Osteoblast (primary cell): ENCODE measurements around a stretch of chr11.

DNA sequence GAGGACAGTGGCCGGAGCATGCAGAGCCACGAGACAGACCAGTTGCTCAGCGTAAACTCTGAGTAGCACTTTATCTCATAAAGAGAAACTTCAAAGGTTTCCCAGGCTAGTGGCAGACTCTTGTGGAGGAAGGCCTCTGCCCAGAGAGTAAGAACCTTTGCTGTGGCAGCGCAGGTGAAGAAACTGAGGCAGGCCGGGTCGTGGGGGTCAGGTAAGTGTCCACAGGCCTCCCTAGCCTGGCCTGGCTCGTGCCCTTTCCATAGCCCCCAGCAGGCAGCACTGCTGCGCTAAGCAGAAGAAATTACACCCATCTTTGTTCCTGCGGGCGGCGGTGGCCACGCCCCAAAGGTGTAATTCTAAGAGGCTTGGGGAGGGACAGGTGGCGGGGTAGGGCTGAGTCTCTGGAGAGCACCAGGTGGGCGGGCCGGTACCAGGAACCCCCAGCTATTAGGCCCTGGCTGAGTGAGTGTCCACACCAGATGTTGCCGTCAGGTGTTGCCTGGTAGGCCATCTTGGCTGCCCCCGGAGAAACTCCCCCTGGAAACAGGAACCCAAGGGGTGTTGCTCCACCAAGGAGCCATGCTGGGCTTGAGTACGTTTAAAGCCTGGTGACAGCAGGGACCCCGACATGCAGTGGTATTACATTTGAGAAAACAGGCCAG, 12.2 kb upstream of the ARAP1 start:
- CAGE, long polyA plus RNA, result no peak
- RRBS, result 68% methylated on average over 2 of the region's 19 CpGs

DNA sequence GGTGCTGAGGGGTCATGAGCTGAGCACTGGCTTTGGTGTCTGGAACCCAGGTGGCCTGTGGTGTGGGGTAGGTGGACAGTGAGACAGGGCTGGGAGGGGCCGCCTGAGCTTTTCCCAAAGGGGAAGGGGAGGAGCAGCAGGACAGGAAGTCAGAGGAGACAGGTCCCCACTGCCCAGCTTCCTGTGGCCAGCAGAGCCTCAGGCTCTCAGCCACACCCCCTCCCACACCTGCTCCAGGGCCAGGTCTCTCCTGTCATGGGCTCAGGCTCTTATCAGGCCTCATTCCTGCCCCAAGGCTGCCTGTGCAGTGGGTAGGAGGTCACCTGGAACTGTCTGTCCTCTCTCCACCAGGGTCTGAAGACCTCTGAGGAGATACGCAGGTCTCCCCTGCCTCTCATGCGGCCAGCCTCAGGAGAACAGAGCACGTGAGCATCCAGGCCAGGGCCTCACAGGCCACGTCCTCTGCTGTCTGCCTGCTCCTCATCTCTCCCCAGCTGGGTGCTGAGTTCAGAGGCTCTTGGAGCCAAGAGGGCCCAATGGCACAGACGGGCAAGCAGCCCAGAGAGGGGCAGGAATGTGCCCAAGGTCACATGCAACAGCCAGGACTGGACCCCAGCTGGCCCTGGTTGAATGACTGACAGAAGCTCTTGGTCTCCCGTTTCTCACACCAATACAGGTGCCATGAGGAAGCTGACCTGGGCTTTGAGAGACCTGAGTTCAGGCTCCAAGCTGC, 16.9 kb downstream of the STARD10 start:
- CAGE, long polyA plus RNA, result no peak
- RRBS, result no CpG with 5 or more reads among the region's 7 CpGs

GRCh38 chr11:72912952-72913626, 98.9 kb downstream of the ATG16L2 start:
- CAGE, long polyA plus RNA, result no peak
- RRBS, result no CpG with 5 or more reads among the region's 7 CpGs

GRCh38 chr11:73013668-73014622, 128.2 kb downstream of the FCHSD2 start:
- CAGE, long polyA plus RNA, result no peak
- RRBS, result no CpG with 5 or more reads among the region's 4 CpGs

GRCh38 chr11:73028434-73029105, 113.5 kb downstream of the FCHSD2 start:
- CAGE, long polyA plus RNA, result no peak
- RRBS, result no CpG with 5 or more reads among the region's 5 CpGs

DNA sequence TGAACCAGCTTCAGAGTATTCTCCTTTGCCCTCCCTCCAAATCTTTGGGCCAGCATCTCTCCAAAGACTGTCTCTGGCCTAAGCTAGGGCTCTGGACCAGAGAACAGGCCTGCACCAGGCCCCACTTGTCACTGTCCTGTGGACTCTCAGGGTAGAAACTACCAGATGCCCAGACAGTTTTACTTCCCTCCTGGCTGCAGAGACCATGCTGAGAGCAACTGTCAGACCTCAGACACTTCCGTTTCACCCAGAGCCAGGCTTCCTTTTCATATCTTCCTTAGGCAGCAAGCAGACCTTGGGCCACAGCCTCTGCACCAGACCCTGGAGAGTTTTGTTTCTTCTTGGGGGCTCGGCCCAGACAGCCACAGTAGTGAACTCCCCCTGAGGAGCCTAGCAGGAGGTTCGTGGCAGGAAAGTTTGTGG, 12.0 kb upstream of the FCHSD2 start:
- CAGE, long polyA plus RNA, result no peak
- RRBS, result no CpG with 5 or more reads among the region's 3 CpGs

- CAGE, long polyA plus RNA, result no peak
- RRBS, result no CpG with 5 or more reads among the region's 8 CpGs
Measured at GRCh38 chr11:73283226-73283952, 11.3 kb downstream of the P2RY6 start.

DNA sequence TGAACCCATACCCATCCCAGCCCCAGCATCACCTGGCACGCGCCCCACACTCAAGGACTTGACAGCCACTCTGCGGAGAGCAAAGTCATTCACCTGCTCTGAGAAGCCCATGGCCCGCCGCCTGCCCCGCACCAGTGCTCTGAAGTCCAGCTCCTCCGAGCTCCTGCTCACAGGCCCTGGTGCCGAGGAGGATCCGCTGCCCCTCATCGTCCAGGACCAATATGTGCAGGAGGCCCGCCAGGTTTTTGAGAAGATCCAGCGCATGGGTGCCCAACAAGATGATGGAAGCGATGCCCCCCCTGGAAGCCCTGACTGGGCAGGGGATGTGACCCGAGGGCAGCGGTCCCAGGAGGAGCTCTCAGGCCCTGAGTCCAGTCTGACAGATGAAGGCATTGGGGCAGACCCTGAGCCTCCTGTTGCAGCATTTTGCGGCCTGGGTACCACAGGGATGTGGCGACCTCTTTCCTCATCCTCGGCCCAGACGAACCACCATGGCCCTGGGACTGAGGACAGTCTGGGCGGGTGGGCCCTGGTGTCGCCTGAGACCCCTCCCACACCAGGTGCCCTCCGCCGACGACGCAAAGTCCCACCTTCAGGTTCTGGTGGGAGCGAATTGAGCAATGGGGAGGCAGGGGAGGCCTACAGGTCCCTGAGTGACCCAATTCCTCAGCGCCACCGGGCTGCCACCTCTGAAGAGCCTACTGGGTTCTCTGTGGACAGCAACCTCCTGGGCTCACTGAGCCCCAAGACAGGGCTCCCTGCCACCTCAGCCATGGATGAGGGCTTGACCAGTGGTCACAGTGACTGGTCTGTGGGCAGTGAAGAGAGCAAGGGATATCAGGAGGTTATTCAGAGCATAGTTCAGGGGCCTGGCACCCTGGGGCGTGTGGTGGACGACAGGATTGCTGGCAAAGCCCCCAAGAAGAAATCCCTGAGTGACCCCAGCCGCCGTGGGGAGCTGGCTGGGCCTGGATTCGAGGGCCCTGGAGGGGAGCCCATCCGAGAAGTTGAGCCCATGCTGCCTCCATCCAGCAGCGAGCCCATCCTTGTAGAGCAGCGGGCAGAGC, 2.4 kb downstream of the ARHGEF17 start:
- CAGE, long polyA plus RNA, result no peak
- RRBS, result no CpG with 5 or more reads among the region's 36 CpGs

GRCh38 chr11:73313508-73314377, 5.7 kb downstream of the ARHGEF17 start:
- CAGE, long polyA plus RNA, result no peak
- RRBS, result no CpG with 5 or more reads among the region's 8 CpGs

- CAGE, long polyA plus RNA, result no peak
- RRBS, result no CpG with 5 or more reads among the region's 7 CpGs
Measured at GRCh38 chr11:73399007-73399776, 23.0 kb downstream of the RELT start.

GRCh38 chr11:73400252-73401254, 24.4 kb downstream of the RELT start:
- CAGE, long polyA plus RNA, result no peak
- RRBS, result no CpG with 5 or more reads among the region's 10 CpGs

DNA sequence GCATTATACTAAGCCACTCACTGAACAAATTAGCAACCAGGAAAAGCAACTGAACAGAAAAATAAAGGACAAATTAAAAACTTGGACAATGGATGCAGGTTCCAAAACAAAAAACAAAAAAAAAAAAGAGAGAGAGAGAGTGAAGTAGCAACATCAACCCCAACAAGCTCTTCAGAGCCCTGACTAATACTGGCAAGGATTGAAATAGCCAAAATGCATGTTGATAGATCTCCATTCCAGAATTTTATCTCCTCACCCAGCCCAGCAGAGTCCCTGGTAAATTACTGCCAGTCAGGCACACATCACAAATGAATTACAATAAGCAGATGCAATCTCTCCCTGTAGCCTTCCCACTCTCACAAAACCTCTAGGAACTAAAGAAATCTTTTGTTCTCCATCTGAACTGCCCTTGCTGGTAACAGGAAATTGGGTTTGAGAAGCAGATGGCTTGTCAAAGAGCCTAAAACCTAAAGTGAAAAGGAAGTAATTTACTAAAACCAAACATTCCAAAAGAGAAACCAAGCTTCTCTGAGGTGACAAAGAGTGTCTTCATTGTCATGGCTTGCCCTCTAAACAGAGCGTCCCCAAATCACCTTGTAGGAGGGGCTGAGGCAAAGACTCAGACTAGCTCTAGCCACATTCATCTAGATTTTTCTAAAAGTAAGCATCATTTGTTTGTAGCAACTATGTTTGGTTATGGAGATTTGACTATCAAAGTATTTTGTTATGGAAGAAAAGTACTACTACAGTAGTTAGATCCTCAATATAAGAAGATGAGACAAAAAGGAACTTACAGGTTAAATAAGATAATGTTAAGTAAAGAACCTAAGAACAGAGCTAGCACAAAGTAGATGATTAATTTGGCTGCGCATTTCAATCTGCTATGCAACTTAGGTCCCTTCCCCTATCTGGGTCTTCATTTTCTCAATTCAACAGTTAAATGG, 59.4 kb downstream of the FAM168A start:
- CAGE, long polyA plus RNA, result no peak
- RRBS, result no CpG with 5 or more reads among the region's 2 CpGs

GRCh38 chr11:73595588-73596099, 2.3 kb downstream of the FAM168A start:
- CAGE, long polyA plus RNA, result no peak
- RRBS, result no CpG with 5 or more reads among the region's 6 CpGs

GRCh38 chr11:73875511-73876239, 971 bp downstream of the COA4 start:
- CAGE, long polyA plus RNA, result no peak
- RRBS, result no CpG with 5 or more reads among the region's 9 CpGs

DNA sequence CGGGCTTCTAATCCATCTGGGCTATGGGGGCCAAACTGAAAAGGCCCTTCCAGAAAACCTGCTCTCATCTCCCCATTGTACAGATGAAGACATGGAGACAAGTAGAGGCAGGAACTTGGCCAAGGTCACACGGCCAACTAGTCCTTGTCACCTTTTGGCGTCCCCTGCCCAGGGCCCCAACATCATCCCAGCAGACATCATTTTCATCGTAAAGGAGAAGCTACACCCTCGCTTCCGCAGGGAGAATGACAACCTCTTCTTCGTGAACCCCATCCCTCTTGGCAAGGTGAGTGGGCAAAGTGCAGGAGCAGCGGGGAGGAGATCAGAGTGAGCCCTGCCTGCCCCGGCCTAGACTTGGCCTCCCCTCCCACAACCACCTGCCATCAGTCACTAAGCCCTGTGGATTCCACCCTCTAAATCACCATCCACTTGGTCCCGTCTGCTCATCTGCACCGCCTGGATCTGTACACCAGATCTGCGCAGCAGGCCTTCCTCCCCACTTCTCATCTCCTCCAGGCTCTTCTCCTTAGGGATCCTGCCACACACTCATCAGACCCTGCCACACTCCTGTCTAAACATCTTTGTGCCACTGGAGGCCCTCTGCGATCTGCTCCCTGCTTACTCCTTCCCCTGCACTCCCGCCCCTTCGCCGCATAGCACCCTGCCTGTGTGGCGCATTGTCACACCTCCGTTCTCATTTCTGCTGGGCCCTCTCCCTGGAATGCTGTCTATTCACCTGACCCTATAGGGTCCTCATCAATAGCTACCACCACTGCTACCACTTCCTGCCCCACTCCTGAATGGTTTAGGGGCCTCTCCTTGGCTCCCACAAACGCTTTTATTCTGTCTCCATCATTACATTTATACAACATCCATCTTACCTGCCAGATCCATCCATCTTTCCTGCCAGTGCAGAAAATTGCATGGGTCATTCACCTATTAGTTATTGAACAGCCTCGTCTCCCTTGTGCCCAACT, 14.2 kb downstream of the UCP2 start:
- CAGE, long polyA plus RNA, result no peak
- RRBS, result no CpG with 5 or more reads among the region's 20 CpGs

DNA sequence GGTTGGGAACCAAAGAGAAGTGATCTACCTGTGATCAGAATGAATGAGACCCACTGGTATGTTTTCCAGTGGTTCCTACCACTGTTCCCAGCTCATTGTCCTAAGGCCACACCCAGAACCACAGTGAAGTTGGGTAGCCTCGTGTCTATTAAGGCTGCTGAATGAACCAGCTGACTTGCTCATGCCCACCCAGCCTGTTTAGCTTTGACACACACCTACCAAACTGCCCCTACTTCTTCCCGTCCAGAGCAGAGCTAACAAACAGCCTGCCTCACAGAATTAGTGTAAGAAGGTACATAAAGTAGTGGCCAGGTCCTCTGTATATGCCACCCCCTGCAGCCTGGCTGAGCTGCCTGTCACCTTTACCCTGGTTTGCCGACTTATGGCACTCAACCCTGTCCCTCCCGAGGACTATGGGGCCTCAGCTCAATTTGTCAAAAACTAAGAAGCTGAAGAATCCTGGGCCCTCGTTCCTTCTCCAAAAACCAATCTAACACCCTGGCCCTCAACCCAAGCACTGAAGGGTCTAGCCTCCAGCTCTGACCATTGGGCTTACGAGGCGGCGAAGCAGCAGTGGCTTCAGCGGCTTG, 9.9 kb downstream of the UCP2 start:
- CAGE, long polyA plus RNA, result no peak
- RRBS, result no CpG with 5 or more reads among the region's 9 CpGs

GRCh38 chr11:73976065-73976494, 6.6 kb downstream of the UCP2 start:
- CAGE, long polyA plus RNA, result no peak
- RRBS, result no CpG with 5 or more reads among the region's 5 CpGs

- CAGE, long polyA plus RNA, result no peak
- RRBS, result no CpG with 5 or more reads among the region's 12 CpGs
Measured at GRCh38 chr11:73977916-73978223, 4.8 kb downstream of the UCP2 start.

GRCh38 chr11:73983168-73983940, 711 bp upstream of the UCP2 start:
- CAGE, long polyA plus RNA, result no peak
- RRBS, result 3% methylated on average over 28 of the region's 52 CpGs

DNA sequence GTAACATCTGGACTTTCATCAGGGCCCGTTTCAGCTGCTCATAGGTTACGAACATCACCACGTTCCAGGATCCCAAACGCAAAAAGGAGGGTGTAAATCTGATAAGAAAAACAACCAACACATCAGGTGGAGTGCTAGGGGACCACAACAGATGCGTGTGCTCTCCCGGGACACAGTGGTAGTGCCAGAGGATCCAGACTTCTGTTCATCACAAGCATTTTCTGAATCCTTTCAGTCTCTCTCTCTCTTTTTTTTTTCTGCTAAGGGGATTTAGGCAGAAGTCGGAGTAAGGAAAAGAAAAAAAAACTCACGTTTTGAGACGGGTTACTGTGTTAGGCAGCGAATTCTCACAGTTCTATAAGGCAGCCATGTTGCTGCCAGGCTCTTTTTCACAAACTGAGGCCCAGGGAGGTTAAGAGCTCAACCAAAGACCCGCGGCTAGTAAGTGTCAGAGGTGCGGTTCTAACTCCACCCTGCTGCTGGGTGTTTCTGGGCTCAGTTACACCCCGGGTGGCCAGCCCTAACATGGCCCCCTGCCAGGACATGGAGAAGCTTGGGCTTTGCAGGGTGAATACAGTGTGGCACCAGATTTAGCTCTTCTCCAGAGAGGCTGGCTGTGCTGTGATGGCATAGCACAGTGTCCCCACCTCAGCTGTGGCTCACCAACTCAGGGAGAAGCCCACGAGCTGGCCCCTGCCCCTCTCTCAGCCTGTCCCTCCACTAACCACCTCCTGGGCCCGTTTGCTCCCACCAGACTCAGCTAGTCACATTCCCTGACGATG, 7.3 kb downstream of the UCP3 start:
- CAGE, long polyA plus RNA, result no peak
- RRBS, result no CpG with 5 or more reads among the region's 17 CpGs